ENCODE measurements around the genes ZNF322, PRSS16 and H4C12.

GRCh38 chr6:26659133-26660463, at the start of gene ZNF322:
Gene ZNF322, minus strand, starts transcription at chr6:26659746.
- PRO-cap = bidirectional peak, plus-strand start at chr6:26659906, minus-strand start at chr6:26659759; unidirectional peak, plus-strand start at chr6:26660095

GRCh38 chr6:27096922-27097764, 35.5 kb downstream of the H2BC11 start:
- PRO-cap = no peak

DNA sequence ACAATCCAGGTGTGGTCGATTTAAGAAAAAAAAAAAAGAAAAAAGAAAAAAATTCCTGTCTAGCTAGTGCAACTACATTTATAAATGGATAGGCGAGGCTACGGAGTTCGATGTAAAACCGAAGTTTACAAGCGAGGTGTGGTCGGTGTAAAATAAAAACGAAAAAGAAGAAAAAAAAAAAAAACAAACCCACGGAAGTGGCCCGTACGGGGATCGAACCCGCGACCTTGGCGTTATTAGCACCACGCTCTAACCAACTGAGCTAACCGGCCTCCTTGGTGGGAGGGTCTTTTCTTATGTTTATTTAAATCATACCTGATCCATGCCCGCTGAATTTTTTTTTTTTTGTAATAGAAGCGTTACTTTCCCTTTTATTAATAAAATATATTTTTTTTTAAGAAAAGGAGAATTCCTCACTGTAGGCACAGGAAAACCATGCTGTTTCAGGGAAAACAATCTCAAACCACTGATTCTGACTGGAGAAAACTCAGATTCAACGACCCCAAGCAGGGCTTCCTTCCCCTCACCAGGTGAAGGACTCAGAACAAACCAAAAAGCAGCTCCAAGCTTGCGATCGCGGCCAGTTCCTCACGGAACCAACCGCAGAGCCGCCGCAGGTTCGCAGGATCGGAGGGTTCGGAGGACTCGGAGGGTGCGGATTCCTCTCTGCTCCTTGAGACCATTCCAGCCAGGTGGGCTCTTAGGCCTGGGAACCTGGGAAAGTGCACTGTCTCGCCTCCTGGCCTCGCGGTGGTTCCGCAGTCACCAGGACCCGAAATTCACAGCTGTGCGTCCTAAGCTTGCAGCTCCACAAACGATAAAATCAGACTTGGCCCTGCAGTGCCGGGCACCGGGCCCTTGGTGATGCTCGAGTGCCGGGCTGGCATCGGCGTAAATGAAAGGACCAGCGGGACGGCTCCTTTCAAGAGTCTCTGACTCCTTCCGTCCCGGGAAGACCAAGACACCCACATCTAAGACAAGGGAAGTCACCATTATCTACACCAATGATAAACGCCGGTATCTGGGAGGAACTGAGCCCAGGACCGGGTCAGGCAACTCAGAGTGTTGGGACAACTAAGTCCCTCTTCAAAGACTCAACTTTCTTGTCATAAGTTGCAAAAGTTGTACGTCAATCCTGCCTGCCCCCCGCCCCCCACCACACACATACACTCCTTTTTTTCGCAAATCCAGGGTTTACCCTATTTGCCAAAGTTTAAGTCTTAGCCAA, 30.5 kb downstream of the H2AC12 start:
- PRO-cap = bidirectional peak, plus-strand start at position 886 of the sequence, minus-strand start at position 897 of the sequence; bidirectional peak, plus-strand start outside the sequence, minus-strand start at position 1,105 of the sequence

GRCh38 chr6:27178245-27178618, 31.3 kb downstream of the H2AC12 start:
- PRO-cap = bidirectional peak, plus-strand start at chr6:27178359, minus-strand start at chr6:27178121

- PRO-cap = no peak
These were observed 41.6 kb upstream of the PRSS16 start for GRCh38 chr6:27205690-27206431.

DNA sequence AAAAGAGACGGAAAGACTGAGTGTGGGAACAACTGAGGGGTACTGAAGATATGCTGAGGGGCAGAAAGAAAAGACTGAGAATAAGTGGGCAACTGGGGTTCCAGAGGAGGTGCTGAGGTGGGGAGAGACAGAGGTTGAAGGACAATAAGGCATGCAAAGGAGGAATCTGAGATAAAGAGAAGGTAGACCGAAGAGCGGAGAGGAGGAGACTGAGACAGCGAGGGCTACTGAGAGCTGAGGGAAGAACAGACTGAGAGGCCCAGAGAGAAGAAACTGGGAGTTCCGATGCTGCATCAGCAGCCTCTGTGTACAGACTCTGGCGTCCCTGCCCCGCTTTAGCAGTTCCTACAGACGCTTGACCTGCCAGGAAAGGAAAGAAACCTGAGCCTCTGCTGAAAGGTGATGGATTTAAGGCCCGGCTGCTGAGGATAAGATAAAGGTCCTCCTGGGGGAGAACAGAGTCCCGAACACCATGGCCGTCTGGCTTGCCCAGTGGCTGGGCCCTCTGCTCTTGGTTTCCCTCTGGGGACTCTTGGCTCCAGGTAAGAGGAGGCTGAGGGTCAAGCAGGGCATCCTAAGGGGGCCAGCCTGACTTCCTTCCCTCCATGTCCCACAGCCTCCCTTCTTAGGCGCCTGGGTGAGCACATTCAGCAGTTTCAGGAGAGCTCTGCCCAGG, at the start of gene PRSS16:
Gene PRSS16, plus strand, starts transcription at position 436 of the 676 bp plus-strand sequence.
- PRO-cap = no peak

DNA sequence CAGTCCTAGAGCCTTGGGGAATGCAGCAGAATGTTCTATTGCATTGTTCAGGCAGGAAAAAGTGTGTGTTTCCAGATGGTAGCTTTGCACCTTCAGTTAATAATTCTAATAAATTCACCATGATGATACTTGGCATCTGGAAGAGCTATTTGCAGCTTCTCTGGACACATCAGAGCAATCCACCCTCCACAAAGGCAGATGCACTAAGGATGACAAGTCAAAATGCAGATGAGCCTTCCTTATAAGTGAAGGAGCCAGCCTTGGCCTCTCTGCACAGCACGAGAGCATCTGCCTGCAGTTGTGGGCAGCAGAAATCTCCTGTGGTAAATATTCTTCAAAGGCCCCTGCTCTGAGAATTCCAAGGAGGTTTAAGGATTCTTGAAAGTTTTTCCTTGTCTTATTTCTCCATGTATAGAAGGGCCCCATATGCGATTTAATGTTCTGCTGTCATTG, 6.9 kb upstream of the POM121L2 start:
- PRO-cap = no peak

DNA sequence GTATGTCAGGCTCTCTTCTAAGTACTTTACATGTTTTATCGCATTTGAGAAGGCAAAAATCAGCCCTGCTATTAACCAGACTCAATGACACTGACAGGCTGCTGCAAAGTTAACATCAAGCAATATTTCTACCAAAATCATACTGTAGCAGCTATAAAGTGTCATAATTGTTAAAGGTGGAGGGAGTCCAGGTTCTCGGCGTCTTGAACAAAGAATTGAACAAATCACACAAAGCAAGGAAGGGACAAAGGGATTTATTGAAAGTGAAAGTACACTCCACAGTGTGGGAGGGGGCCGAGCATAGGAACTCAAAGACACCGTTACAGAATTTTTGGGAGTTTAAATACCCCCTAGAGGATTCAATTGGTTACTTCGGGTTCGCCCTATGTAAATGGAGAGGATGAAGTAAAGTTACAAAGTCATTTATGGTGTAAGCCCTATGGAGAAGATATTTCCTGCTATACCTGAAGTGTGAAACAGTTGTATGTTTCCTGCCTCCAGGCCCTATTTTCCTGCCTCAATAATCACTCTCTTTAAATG, 12.9 kb upstream of the ZNF391 start:
- PRO-cap = no peak

DNA sequence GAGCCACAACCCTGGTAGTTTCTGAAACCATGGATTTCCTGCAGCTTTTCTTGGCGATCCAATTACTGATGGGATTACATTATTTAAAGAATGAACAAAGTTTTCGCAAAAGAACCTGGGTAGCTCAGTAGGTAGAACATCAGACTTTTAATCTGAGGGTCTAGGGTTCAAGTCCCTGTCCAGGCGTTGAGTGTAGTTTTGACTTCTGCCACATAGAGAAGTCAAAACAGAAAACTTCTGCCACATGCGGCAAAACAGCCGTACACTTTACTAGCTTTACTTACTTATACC, 103.0 kb upstream of the ZNF184 start:
- PRO-cap = no peak

- PRO-cap = no peak
These were observed 127.4 kb downstream of the H2BC13 start for GRCh38 chr6:27680293-27680709.

- PRO-cap = unidirectional peak, minus-strand start at chr6:27681178
These were observed 126.7 kb downstream of the H2BC13 start for GRCh38 chr6:27681057-27681303.

DNA sequence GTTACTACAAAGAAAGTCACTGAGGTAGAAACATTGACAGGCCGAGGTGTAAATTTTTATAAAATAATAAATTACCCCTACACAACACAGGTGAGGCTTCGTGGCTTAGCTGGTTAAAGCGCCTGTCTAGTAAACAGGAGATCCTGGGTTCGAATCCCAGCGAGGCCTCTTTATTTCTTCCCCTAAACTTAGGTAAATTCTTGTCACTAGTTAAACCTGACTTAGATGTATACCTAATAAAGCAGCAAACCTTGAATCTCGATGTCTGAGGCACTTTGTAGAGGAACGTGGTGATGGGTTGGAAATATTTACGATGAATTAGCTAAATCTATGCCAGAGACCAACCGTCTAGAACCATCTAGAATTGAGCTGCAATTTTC, 81.1 kb downstream of the H2BC13 start:
- PRO-cap = no peak

- PRO-cap = bidirectional peak, plus-strand start at chr6:27831681, minus-strand start at chr6:27831558
These were observed at the start of gene H4C12 for GRCh38 chr6:27831429-27831769. Gene H4C12, minus strand, starts transcription at chr6:27831560.

DNA sequence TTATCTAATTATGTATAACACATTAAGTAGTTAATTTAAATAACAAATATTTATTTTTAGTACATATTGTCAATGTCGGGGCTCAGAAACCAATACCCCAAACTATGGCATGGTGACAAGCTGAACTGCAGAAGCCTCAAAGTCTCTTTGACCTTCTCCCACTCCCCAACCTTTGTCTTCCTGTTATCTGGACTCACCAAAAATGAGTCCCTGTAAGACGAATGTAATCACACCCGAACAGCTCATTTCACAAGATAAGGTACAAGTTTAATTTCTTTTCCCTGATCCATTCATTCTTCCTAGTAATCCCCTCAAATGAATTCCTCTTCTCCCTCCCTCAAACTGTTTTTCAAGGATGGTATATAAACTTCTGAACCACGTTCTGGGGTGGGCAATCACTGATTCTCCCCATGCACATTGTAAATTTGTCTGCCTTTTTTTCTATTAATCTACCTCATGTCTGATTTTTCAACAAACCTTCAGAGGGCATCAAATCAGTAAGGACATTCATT, 3.3 kb downstream of the H2AC15 start:
- PRO-cap = no peak

DNA sequence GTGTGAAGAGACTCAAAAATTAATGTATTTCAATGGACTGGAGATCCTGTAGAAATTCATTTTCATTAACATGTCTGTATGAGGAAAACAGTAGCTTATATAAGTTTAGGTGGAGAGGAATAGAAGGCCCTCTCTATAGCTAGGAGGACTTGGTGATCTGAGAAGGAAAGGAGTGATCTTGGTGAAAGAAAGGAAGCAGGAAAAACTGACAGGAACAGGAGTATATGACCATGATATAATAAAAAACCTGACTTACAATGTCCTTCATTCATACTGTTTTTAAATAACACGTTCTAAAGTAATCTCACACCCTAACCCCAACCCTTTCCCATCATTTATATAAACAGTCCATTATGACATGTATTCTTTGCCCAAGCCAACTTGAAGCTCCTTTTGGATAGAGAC, 2.1 kb downstream of the H2AC15 start:
- PRO-cap = no peak

DNA sequence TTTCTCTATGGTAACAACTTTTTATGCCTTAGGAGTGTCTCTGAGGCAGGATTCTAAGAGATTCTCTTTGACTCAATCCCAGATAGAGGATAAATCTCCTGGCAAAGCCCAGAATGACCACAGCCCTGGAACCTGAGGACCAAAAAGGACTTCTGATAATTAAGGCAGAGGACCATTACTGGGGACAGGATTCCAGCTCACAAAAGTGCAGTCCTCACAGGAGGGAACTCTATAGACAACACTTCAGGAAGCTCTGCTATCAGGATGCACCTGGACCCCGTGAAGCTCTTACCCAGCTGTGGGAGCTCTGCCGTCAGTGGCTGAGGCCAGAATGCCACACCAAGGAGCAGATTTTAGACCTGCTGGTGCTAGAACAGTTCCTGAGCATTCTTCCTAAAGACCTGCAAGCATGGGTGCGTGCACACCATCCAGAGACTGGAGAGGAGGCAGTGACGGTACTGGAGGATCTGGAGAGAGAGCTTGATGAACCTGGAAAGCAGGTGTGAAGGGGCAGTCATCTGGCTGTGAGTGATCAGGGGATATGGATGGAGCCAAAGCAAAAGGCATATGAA, 1.0 kb downstream of the ZSCAN16 start:
- PRO-cap = no peak

DNA sequence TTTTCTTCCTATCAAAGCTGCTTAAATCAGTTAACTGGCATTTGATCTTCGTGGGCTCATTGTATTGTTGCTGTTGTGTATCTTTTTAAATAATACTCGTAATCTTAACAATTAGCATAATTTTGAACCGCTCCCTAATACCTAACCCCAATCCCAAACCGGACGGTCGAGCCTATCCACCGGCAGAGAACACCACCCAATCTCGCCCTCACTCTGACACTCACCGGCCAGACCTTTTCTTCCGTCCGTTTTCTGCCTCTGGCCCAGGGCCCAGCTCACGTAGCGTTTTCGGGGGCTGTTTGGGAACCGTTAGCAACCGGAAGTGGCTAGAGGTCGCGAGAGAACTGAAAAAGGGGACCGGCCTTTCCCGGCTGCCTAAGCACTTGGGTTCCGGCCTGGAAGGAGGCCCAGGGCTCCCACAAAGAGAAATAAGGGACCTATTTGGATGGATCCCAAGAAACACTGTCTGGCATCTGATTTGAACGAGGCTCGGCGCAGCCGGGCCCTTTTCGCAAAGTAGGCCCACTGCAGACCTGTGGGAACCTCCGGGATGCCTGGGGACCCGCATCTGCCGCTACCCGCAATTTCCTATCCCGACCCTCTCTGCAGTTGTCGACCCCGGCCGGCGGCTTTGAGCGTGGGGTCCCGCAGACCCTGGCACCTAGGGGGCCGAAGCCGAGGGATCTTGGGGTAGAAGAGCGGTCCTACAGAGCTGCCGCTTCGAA, 5.0 kb upstream of the ZKSCAN8 start:
- PRO-cap = bidirectional peak, plus-strand start at position 339 of the sequence, minus-strand start at position 324 of the sequence

DNA sequence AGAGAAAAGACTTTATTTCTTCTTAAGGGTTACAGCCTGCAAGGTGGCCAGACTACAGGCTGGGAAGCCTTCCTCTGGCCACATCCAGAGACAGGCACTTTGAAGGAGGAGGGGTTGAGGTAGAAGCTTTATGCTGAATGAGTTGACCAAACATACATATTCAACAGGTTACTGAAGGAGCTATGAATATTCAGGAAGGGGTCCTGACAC, 4.9 kb upstream of the ZSCAN9 start:
- PRO-cap = no peak

- PRO-cap = no peak
These were observed 633 bp upstream of the ZKSCAN4 start for GRCh38 chr6:28252788-28253015.

DNA sequence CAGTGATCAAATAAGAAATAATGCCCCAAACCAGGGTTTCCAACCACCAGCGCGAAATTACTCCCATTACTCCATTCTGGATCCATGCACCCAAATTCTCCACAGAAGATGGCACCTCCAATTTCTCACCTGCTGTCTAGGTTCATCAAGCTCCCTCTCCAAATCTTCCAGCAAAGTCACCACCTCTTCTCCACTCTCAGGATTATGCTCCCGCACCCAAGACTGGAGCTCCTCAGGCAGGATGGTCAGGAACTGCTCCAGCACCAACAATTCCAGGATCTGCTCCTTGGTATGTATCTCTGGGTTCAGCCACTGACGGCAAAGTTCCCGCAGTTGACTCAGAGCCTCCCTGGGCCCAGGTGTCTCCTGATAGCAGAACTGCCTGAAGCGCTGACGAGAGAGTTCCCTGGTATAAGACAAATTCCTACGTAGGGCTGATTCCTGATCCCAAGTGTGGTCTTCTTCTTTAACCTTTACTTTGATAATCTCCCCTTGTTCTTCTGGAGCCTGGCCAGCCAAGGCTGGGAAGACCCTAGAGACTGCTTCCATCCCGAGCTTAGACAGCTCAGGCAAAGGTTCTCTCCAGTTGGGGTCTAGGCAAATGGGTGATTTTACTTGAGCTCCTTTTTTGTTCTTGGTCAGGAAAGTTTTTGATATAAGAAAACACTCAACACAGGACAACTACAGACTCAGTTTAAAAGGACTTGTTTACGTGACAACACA, 768 bp downstream of the SCAND3 start:
- PRO-cap = no peak